ENCODE measurements around a stretch of chr12.

- PRO-cap = unidirectional peak, minus-strand start at chr12:118035387
Observed at GRCh38 chr12:118034703-118035883, 18.6 kb downstream of the RFC5 start.

DNA sequence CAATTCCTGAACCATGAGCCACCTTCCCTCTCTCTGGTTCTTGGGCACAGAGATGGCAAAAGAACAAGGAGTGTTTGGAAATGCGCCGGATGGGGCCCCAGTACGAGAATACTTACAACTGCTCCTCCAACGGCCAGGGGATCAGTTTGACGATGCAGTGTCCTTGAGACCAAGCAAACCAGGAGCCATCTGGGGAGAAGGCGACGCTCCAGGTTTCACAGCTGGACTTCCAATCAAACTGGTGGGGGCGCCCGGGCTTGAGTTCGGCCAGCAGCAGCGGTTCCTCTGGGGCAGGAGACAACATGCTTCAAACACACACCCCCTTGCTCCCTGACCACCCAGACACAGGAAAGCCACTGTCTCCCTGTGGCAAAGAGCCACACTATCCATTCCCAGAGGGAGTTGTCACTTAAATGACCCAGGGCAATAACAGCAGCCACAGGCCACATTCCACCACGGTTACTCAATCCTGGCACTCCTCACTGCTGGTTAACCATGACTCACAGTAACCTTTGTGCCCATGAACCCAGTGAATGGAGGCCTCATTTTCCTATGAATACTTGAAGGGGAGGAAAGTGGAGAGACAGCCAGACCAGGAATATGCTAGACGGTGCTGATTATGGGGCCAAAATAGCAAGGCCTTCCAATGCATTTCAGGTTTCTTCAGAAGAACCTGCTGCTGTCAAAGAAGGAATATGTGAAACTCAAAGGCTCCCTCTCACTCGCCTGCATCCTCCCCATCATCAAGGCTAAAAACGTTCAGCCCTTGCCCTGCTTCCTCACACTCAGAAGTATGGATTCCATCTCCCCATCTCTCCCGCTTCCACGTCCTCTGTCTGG is 8.6 kb downstream of the WSB2 start:
- PRO-cap = no peak

DNA sequence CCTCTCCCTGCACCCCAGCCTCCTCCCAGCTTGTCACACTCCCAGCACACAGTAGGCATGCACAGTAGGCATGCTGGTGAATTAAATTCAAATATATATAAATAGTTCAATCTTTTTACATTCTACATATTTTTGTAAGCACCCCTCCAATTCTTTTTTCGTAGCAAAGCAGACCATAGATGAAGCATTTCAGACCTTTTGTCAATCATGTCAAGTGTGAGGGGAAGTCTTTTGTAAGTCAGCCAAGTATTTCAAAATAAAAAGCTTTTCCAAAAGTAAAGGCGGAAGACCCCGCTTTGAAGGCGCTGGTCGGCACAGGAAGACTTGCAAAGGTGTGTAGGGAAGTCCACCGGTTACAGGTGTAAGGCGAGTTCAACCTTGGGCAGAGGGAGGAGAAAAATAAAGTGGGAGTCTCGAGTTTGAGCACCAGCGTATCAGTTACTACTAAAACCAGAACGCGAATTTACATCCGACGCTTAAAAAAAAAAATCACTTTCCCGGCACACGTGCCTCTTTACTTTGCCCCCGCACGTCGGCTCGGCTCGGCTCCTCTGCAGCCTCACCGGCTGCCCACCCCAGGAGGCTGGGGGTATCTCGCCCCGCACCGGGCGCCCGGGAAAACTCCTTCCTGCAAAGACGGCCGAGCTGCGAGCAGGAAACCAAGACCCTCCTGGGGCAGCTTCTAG is 874 bp downstream of the VSIG10 start:
- PRO-cap = no peak

DNA sequence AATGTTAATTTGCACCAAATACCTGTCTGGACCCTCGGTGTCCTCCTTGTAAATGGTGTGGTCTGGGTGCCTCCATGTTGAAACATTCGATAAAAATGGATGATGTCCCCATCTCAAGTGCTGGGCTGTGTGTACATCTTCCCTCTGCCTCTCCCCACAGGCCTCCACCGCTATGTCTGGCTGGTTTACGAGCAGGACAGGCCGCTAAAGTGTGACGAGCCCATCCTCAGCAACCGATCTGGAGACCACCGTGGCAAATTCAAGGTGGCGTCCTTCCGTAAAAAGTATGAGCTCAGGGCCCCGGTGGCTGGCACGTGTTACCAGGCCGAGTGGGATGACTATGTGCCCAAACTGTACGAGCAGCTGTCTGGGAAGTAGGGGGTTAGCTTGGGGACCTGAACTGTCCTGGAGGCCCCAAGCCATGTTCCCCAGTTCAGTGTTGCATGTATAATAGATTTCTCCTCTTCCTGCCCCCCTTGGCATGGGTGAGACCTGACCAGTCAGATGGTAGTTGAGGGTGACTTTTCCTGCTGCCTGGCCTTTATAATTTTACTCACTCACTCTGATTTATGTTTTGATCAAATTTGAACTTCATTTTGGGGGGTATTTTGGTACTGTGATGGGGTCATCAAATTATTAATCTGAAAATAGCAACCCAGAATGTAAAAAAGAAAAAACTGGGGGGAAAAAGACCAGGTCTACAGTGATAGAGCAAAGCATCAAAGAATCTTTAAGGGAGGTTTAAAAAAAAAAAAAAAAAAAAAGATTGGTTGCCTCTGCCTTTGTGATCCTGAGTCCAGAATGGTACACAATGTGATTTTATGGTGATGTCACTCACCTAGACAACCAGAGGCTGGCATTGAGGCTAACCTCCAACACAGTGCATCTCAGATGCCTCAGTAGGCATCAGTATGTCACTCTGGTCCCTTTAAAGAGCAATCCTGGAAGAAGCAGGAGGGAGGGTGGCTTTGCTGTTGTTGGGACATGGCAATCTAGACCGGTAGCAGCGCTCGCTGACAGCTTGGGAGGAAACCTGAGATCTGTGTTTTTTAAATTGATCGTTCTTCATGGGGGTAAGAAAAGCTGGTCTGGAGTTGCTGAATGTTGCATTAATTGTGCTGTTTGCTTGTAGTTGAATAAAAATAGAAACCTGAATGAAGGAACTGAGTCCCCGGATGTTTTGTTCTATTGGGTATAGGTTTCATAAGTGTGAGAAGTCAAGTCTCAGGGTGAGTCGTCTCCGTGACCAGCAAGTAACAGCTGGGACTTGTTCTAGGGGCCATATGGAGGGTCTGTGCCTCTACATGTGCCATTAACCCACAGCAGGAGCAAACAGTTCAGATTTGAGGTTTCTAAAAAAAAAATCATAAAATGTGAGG is 9.0 kb downstream of the PEBP1 start:
- PRO-cap = no peak

- PRO-cap = no peak
Observed at GRCh38 chr12:118373433-118373997, 808 bp upstream of the TAOK3 start.

DNA sequence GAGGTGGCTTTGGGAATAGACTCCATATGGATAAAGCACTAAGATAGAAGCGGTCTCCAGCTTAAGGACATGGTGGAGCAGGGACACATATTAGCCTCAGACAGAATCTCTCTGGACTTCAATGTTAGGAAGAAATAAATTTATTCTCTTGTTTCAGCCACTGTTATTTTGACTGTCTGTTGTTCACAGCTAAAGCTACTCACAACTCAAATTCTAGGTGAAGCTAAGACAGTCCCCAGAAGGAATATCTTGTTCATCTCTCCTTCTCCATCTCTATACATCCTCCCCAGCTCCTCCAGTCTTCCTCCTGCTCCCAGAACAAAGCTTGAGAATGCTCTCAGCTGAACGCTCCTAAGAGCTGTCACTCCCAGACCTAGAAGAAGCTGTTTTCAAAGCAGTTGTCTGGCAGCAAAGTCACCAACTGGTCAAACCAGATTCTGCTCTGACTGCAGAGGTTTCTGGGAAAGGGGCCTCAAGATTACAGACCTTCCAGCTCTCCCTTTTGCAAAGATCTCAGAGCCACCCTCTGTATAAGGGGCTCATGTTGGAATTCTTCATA is 9.7 kb upstream of the HSPB8 start:
- PRO-cap = no peak

DNA sequence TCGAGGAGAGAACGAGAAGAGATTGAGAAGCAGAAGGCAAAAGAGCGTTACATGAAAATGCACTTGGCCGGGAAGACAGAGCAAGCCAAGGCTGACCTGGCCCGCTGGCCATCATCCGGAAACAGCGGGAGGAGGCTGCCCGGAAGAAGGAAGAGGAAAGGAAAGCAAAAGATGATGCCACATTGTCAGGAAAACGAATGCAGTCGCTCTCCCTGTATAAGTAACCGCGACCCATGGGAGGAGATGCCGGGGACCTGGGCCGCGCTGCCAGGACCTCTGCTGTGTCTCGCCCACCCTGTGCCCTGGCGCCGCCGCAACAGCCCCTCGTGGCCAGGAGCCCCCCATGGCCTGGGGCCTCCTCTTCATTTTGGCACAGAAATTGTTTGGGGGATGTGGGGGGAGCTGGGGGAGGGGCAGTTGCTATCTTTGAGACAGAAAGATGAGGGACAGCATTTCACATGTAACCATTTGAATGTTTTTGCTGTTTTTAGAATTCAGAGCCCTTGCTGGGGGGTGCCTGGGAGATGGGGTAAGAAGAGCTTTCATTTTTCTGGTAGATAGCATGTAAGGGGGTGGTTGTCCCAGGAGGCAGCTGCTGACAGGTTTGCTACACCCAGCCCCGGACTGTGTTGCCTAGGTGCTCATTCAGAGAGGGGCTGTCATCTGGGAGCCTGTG is 16.6 kb downstream of the HSPB8 start:
- PRO-cap = no peak

- PRO-cap = no peak
Observed at GRCh38 chr12:119334850-119335348, 370 bp downstream of the CCDC60 start.

- PRO-cap = no peak
Observed at GRCh38 chr12:119680790-119681449, 13.0 kb downstream of the PRKAB1 start.

GRCh38 chr12:119685198-119685842 is 17.4 kb downstream of the PRKAB1 start:
- PRO-cap = no peak

DNA sequence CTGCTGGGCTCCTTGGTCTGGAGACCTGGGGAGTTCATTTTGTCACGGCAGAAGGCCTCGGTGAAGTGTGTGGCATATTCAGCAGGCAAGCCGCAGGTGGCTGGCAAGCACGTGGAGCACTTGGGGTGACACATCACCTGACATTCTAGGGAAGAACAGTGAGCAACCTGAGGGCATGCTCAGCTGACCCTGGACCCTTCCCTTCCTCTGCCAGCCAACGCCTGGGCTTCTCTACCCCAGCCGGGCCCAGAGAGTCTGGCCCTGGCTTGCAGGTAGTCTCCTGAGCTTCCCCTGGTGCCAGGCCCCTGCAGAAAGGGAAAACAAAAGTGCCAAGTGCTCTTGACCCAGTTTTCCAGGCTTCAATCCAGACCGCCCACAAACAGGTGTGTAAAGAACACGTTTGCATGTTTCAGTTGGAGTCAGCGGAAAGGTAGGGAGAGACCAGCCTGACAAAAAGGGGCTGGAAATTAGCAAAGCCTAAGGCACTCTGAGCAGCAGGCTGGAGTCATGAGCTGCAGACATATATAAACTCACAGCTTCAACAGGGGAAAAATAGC is 45.6 kb downstream of the PRKAB1 start:
- PRO-cap = no peak

DNA sequence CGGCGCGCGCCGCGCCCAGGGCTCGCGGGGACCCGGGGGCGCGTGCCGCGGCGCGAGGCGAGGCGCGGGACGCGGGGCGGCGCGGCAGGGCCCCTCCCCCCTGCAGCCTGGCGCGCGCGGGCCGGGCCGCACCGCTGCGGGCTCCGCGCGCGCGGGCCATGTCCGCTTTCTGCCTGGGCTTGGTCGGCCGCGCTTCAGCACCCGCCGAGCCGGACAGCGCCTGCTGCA is 589 bp downstream of the BICDL1 start:
- PRO-cap = no peak

- PRO-cap = no peak
Observed at GRCh38 chr12:120141396-120141785, 24.8 kb upstream of the RAB35 start.

DNA sequence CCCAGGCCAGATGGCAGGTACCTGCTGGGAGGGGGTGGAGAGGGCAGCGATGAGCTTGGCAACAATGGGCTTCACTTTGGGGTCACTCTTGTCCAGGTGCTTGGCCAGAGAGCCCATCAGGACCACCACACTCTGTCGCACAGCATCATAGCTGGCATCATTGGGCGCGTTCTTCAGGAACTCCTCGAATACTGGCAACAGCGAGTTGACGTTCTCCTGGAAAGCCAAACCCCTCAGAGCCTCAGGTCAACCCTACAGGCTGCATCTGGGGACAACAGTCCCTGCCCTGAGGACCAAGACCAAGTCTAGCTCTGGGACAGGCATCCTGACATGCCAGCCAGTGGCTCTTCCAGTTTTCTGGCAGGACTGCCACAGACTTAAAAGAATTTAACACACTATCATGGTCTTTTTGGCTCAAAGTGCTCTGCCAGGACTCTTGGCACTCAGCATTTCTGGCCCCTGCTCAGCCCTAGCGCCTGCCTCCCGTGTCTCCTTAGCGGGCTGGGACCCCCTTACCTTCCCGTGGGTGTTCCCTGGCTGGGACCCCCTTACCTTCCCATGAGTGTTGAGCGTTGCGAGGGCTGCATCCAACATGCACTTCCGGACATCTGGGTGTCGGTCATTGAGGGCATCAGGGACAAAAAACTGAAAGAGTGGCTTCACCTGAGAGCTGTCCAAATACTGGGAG is 36.8 kb upstream of the RAB35 start:
- PRO-cap = no peak

- PRO-cap = no peak
Observed at GRCh38 chr12:120155000-120155527, 38.5 kb upstream of the RAB35 start.

DNA sequence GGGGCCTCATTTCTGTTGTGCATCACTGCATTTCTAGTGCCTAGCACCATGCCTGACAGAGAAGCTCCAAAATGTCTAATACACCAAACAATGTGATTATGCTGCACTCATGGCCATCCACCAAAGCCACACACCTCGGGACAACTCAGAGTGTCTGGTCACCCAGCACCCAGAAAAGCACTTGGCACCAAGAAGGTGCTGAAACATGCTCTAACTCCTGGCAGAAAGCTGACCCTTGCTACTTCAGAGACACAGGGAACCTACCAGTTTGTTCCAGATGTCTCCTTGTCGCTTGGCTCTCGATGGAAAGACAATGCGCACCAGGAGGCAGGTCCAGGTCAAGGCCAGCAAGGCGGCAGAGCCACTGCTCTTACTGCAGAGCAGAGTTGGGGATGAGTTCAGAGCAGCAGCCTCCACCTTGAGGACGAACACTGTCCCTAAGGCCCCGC is 11.2 kb downstream of the GCN1 start:
- PRO-cap = no peak

GRCh38 chr12:120195930-120196786 is 1.6 kb upstream of the GCN1 start:
- PRO-cap = no peak

GRCh38 chr12:120367901-120368595 is 916 bp downstream of the MSI1 start:
- PRO-cap = unidirectional peak, plus-strand start at chr12:120368097

DNA sequence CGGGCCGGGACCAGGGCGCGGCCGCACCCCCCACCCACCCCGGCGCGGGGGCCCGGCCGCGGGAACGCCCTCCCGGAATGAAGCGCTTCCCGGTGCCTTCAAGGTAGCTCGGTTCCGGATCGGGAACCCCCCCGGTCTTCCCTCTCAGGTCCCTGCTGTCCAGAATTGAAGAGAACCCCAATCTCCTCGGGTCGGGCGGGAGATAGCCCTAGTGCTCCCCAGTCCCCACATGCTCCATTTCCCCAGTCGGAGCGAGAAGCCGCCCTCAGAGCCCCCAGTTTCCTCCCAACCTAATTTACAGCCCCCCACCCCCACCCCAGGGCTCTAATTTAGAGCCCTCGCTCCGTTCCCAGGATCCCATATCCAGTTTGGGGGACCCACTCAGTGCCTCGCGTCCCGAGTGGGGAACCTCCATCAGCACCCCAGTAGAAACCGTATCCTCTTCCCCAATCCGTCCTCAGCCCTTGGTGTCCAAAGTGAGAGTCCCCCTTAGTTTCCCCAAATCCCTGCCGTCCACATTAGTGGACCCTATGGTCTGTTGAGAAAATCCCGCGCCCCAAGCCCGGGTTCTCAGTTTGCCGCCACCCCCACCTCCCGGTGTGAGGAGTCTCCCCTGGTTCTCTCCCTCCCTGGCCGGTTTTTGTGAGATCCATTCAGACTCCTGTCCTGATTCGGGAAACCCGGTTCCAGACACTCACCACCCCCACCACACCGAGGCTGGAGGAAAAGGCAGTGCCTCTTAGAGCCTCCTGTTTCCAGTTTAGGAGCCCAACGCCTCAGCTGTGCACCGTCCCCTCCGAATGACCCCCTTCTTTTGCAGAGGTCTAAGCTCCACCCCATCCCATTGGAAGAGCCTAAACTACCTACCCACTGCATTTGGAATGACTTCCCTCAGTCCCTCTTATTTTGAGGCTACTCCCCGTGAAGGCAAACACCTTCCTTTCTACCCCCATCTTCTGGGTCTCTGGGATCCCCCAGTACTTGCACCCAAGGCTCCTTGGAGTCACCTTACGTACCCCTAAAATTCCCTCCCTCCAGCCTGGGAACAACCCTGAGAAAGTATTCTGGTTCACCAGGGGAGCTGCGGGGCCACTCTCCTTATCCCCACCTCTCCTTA is 817 bp upstream of the MSI1 start:
- PRO-cap = no peak

- PRO-cap = no peak
Observed at GRCh38 chr12:120452627-120452946, 6.3 kb downstream of the GATC start.